M059J (cell line): ENCODE data around the genes C11orf58 and SAA1.

- RAMPAGE, long total RNA: no peak
Observed at GRCh38 chr11:15965216-15966331, 390.8 kb downstream of the SOX6 start.

GRCh38 chr11:16186658-16187086 lies 169.7 kb downstream of the SOX6 start:
- RAMPAGE, long total RNA: no peak

DNA sequence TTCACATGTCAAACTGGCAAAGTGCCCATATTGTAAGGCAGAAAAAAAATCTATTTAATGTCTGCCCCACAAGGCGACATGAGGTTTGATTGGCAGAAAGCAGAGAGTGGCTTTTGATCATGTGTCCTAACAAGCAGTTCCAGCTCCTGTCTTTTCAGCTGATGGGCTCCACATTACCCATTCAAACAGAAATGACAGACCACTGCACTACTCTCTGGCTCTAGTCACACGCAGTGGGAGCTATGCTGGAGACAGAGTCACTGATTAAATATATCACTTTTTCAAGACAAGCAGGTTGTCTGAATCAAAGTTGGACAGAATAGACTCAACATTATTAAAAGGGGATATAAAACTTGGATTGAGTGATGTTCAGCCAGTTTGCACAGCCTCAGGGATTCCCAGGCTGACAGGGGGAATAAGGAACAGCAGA lies 58.9 kb downstream of the SOX6 start:
- RAMPAGE, long total RNA: no peak

DNA sequence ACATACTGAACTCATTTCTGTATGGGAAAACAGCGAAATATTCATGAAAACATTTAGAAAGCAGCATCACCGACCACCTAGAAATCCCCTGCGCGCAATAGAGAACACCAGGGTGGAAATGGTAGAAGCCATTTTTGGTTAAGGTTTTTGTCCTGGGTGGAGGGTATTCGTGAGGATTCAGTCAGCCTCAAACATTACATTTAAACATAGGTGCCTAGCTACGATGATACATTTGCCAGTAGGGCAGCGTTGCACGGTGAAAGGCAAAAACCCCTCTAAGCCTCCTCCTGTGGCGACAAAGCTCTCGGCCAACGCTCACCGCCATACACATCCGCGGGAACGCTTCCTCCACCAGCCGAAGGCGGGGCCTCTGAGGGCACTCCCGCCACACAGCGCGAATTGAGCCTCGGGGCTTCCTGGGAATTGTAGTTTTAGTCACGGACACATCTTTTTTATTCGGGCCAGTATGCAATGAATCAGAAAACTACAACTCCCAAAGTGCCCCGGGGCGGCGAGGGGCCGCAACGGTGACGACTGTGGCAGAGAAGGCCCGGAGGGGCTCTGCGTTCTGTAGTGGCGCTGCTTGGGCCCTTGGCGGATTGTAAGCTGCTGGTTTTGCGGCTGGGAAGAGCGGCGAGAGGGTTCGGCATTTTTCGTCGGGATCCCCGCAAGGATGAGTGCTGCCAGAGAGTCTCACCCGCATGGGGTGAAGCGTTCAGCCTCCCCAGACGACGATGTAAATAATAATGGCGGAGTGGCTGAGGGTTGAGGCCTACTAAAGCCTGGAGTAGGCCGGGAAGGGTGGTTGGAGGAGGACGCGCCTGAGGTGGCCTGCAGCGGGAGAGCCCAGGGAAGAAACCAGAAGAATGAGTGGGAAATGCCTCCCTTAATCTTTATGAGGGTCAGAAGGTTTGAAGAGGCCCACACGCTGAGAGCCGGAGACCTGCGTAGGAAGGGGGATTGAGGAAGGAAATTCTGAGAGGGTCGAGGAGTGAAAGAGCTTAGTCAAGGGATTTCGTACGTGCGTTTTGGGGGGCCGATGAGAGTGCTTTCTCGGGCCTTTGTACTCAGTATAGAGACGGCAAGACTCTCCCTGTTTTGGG lies at the start of gene C11orf58:
TSS of gene C11orf58 (plus strand) at position 542 of the 1,103 bp plus-strand sequence.
- RAMPAGE, long total RNA: start-site peak on the plus strand centred at position 553 of the sequence, 47 bp wide, 910 and 268 reads in 2 replicates

DNA sequence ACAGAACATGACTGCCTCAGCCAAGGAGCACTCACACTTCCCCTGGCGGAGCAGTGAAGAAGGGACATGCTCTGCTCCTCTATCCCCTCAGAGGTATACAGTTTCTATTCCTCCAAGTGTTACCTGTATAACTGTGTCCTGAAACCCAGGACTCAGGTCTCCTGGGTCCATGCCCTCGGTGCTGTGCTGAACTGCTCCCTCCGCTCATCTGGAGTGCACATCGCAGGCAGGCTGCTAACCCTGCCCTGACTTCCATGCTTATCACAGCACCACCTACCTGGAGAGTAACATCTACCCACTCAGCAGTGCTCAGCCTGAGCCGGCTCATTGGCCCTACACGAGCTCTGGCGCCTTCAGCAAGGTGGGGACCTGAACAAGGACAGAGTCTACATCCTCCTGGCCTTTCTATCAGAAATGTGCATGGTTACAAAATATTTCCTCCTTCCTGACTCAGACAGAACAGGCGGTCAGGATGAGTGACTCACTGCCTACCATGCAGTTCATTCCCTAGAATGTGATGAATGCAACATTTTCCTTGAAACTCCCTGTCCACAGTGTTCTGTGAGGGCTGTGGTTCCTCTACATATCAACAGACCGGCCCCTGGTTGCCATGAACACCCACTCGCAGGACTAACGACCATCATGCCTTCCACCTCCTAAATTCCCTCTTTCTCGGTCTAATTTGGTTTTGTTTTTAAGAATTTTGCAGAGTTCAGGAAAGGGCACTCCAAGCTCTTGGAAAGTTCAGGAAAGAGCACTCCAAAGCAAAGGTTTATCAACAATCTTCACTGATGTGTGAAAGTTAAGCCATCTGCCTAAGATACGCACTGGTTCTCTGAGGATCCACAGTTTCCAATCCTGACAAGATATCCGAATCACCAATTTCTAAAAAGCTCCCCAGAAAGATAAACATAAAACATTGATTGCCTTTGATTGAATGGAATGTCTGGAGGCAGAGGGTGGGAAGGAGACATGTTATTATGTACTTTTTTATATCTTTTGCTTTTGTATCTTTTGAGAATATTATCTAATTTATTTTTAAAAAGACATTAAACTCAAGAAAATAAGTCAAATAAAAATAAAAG lies 53.2 kb downstream of the C11orf58 start:
- RAMPAGE, long total RNA: no peak

GRCh38 chr11:16795139-16795675 lies 56.8 kb downstream of the C11orf58 start:
- RAMPAGE, long total RNA: no peak

- RAMPAGE, long total RNA: no peak
Observed at GRCh38 chr11:16841420-16841943, 103.0 kb downstream of the C11orf58 start.

DNA sequence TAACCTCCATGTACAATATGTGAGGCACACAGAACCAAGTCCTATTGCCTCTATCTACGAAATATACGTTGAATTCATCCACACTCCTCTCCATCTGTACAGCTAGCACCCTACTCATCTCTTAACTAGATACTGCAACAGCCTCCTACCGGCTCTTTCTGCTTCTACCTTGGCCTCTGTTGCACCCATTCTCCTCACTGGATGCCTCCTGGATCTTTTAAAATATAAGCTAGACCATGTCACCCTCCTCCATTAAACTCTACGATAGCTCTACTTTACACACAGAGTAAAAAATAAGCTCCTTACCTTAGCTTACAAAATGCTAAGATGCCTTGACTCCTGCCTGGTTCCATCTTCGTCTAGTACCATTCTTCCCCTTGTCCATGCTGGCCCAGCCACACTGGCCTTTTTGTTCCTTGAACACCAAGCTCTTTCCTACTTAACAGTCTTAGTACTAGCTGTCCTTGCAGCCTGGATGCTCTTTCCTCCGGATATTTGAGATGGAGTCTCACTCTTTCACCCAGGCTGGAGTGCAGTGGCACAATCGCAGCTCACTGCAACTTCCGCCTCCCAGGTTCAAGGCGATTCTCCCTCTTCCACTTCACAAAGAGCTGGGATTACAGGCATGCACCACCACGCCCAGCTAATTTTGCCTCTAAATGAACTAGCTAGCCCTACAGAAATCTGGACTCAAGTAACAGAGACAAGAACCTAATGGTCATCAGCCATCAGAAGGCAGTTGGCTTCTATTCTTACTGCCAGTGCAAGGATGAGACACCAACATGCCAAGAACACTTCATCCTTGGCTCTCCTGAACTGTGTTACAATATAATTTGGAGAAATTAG lies 135.9 kb downstream of the PLEKHA7 start:
- RAMPAGE, long total RNA: no peak

DNA sequence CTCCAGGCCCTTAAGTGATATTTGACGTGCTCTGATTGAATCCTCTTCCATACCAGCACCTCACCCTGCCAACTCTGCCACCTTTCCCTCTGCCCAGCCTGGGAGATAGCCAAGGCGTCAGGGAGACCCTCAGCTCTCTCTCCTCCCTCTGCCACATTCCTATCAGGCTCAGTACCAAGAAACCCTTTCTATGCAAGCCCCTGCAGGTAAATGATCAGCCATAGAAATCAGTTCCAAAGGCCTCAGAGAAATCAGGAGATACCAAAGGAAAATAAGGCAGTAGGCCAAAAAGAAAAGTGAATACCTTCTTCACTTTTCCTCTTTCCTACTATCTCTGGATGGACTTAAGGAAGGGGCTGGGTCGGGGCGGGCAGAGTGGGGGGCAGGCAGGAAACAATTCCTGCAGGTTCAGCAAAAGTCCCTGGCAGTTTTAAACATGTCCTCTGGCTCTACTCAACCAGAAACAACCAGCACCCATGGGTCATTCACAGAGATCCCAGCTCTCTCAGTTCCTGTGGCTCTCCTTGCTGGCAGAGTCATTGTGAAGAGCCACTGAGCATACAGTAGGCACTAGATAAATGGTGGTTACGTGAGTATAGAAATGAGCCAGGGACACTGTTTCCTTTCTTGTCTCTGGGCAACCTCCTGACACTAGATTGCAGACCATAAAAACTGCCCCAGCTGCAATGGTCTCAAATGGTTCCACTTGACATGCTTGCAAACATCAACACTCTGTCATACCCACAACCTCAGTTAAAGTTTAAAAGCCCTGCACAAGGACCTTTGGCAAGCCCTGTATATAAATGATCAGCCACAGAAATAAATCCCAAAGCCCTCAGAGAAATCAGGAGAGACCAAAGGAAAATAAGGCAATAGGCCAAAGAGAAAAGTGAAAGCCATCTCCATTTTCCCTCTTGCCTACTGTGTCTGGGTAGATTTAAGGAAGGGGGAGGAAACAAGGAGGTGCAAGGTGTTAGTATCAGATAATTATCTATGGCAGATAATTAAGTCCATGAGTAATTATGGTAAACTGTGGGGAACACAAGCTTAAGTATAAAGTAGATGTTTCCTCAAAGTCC lies 20.9 kb downstream of the PLEKHA7 start:
- RAMPAGE, long total RNA: no peak

- RAMPAGE, long total RNA: no peak
Observed at GRCh38 chr11:17073474-17074547, 3.7 kb downstream of the RPS13 start.

DNA sequence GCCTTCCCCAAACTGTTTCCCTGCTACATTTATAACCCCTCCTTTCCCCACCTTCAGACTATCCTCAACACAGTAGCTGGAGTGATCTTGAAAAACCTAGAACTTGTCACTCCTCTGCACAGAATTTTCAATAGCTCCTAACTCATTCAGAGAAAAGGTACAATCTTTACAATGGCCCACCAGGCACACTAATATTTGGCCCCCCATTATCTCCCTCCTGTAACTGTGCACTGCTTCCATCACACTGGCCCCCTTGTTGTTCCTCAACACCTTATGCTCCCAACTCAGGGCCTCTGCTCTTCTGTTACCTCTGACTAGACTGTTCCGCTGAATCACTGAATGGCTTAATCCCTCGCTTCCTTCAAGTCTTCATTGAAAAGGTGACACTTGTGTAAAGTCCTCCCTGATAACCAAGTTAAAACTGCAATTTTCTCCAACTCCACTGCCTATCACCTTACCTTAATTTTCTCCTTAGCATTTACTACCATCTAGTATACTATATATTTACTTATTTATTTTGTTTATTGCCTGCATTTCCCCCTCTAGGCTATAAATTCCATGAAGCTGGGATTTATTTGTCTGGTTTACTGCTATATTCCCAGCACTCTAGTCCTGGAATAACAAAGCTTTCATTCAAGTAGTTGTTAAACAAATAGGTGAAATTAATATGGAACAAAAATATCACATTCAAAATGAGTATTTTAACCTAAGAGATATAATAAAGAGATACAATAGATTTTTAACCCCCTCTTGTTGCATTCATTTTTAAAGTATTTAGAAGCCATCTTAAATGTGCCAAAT lies 21.8 kb downstream of the PIK3C2A start:
- RAMPAGE, long total RNA: no peak

- RAMPAGE, long total RNA: no peak
Observed at GRCh38 chr11:17378285-17379109, 10.0 kb downstream of the KCNJ11 start.

DNA sequence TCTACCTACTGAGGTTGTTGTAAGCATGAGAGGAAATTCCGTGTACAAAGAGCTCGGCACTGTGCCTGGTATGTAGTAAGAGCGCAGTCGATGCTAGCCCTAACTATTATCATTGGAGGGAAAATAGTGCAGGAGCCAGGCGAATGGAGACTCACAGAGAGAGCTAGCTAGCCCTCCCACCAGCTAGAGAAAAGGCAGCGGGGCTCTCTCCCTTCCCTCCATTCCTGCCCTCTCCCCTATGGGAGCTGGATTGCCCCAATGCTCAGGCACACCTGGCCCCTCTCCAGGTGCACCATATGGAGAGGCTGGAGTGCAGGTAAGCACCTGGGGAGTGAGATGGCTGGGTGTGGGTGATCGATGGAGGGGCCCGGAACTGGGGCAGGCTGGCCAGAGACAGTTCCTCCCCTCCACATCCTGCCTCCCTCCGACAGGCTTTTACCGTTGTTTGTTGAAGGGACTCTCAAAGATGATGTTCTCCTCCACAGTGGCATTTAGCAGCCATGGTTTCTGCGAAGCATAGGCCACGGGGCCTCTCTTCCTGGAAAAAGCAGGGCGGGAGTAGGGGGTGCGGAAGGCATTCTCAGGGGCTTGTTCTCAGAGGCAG lies 25.7 kb upstream of the KCNJ11 start:
- RAMPAGE, long total RNA: no peak

DNA sequence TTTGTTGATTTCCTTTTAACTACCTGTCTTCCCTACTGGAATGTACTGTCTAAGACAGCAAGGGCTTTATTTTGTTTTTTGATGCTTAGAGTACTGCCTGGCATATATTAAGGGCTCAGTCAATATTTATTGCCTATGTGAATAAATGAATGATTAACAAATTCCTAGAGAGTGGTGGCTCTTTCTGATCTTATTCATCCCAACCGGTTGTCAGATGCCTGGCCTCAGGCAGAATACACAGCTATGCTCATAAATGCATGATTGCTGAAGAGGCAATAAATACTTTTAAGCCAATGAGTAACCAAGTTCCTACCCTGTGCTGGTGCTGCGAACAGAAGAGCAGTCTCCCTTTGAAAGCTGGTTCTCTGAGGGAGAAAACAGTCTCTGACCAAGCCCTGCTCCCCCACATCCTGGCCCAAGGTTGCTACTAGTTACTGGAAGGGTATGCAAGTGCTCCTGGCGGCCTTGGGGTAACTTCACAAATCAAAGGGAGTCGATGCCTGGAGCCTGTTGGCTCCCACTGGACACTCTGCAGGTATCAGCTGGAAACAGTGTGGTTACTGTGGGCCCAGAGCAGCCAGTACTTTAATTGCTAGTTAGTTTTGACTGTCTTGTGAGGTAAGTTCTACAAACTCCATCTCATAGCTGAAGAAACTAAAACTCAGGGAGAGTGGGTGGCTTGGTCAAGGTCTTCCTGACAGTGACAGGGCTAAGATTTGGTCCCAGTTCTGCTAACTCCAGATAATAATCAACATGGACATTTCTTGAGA lies 2.8 kb downstream of the USH1C start:
- RAMPAGE, long total RNA: no peak

DNA sequence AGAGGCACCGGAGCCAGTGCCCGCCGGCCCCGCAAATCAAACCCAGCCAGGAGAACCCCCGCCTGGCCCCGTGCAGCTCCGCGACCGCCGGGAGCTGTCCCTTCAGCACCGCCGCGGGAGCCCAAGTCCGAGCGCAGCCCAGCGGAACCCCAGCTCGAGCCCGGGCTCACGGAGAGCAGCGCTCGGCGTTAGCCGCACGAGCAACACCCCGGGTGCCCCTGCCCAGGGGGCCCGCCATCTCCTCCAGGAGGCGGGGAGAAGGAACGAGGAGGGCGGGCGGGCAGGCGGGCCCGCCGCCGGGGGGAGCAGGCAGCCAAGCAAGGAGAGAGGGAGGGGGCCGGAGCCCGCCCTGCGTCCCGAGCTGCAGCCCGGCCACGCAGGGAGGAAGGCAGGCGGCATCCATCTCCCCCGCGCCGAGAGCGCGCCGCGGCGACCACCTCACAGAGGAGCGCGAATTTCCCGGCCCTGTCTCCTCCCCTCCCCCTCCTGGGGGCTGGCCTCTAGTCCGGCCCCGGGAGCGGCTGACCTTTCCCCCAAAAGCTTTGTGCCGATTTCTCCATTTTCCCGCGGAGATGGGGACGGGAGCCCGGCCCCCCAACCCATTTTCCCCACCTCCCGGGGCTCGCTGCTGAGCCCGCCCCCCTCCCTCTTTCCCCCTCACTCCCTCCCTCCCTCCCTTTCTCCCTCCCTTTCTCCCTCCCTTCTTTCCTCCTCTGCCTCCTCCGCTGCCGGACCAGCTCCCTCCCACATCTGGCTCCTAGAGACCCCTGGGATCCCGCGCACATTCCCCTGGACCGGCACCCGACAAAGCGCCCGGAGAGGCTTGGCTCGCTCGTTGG lies 655 bp downstream of the KCNC1 start:
- RAMPAGE, long total RNA: no peak

- RAMPAGE, long total RNA: no peak
Observed at GRCh38 chr11:18265825-18266412, at the start of gene SAA1. Gene SAA1 (plus strand): TSS chr11:18266264.

- RAMPAGE, long total RNA: no peak
Observed at GRCh38 chr11:18309615-18310190, 12.2 kb downstream of the HPS5 start.

- RAMPAGE, long total RNA: no peak
Observed at GRCh38 chr11:18395036-18395410, 660 bp downstream of the LDHA start.

- RAMPAGE, long total RNA: no peak
Observed at GRCh38 chr11:18398871-18399323, 4.5 kb downstream of the LDHA start.

- RAMPAGE, long total RNA: no peak
Observed at GRCh38 chr11:18402735-18403202, 8.4 kb downstream of the LDHA start.